ENCODE data around the gene ANGPTL5.

DNA sequence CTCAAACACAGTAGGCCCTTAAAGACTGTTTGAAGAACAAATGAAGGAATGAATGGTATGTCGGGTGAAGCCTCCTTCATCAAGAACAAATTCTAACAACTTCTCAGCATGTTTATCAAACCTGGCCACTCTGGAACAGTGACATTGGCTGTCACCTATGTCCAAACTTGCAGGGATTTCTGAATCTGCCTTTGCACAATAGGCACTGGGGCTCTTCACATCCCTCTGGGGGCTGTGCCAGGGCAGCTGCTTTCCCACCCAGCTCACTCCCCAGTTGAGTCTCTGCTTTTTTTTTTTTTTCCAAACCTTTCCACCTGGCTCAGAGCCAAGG lies 107.2 kb upstream of the SESN3 start:
- PRO-cap, 2 experiments = no peak in any of the 2 experiments

GRCh38 chr11:95680456-95681082 lies 109.0 kb downstream of the FAM76B start:
- PRO-cap, 2 experiments = no peak in any of the 2 experiments

DNA sequence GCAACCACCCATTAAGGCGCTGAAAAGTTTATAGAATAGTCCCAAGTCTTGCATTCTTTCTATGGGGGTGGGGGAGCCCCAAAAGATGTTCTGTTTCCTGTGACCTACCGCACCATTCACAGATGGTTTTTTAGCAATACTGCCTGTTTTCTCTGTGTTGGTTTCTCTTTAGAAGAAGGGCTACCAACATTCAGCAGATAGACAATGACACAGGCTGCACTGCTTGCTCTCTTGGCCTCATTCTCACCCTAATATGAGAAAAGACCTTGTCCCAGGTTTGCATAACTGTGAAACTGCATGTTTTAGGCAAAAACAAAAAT lies 86.5 kb downstream of the FAM76B start:
- PRO-cap, 2 experiments = no peak in any of the 2 experiments

GRCh38 chr11:95785957-95786741 lies 3.4 kb downstream of the FAM76B start:
- PRO-cap, 2 experiments = no peak in any of the 2 experiments

- PRO-cap, 2 experiments = no peak in any of the 2 experiments
These were observed 150.9 kb upstream of the MTMR2 start for GRCh38 chr11:96074662-96075345.

- PRO-cap, 2 experiments = no peak in any of the 2 experiments
These were observed 181.6 kb upstream of the MTMR2 start for GRCh38 chr11:96105432-96105980.

DNA sequence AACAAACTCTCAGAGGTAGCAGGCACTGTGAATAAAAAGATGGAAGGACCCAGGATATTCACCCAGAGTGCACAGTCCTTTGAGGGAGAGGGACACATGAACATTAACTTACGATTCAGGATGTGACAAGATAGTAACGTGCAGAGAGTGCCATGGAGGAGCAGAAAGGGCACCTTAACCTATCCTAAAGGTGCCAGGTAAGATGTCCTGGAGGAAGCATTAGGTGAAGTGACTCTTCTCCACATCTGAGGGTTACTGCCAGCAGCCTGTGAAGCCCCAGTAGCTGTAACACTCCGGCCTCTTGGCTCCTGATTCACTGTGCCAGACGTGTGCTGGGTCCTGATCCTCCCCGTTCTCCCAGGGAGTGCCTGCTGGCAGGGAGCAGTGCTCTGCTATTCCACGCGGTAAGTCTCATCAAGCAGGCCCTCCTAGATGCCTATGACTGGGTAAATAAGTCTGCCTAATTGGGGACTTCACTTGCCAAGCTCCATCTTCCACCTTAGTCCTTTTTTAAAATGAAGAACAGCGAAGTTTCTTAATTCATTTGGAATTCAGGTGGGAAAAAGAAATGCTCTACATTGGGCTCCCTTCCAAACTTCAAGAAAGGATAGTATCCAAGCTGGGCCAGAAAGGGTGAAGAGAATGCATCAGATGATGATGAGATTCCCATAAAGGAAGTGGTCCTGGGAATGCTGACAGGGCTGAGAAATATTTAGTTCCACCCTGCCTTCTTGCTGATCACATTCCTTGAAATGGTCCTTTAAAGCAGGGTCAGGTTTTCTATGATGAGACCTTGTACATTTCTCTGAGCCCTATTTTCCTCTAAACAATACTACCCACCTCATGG lies 188.1 kb downstream of the MAML2 start:
- PRO-cap, 2 experiments = no peak in any of the 2 experiments

DNA sequence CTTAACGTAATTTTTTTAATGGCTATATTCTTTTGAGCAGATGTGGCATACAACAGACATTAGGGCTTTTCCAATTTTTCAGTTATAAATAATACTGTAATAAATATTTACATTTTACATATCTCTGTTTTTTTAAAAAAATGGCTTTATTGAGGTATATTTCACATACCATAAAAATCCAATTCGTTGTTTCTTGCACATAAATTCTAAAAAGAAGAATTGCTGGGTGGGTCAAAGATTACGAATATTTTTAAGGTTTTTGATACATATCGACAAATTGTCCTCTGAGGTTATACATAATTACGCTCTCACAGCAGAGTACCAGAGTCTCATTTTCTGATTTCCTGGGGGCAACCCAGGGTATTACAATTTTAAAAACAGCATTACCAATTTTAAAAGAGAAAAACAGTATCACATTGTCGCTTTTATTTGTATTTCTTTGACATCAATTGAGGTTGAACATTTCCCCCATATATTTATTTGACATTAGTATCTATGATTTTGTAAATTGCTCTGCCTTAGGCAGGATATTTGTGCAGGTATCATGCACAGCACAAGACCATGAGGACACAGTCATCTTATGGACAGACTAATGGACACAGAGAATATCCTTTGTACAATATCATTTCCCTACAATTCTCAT lies 177.5 kb downstream of the MAML2 start:
- PRO-cap, 2 experiments = no peak in any of the 2 experiments

DNA sequence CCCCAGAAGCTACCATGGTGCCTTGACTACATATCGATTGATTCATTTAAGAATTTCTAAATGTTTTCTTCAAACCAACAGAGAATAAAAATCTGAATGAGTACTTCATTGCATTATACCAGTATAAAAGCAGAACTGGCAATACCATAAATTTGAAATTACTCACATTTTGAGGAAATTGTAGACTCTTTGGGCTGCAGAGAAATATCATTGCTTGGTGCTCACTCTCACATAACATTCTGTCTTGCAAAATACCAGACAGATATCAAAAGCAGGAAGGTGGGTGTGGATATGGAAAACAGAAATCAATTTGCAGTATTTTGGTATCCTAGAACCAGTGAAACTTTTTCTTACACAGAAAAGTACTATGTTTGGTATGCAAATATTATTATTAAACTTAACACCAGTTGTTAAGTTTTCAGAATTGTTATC lies 113.4 kb downstream of the MAML2 start:
- PRO-cap, 2 experiments = no peak in any of the 2 experiments

- PRO-cap, 2 experiments = no peak in any of the 2 experiments
These were observed 89.8 kb downstream of the MAML2 start for GRCh38 chr11:96252873-96253928.

- PRO-cap, 2 experiments = no peak in any of the 2 experiments
These were observed 39.1 kb downstream of the MAML2 start for GRCh38 chr11:96303788-96304471.

- PRO-cap, 2 experiments = no peak in any of the 2 experiments
These were observed 943.8 kb downstream of the JRKL start for GRCh38 chr11:97333622-97334005.

- PRO-cap, 2 experiments = no peak in any of the 2 experiments
These were observed 950.8 kb upstream of the CNTN5 start for GRCh38 chr11:98069979-98070243.

- PRO-cap, 2 experiments = no peak in any of the 2 experiments
These were observed 49.2 kb downstream of the CNTN5 start for GRCh38 chr11:99069926-99070305.

DNA sequence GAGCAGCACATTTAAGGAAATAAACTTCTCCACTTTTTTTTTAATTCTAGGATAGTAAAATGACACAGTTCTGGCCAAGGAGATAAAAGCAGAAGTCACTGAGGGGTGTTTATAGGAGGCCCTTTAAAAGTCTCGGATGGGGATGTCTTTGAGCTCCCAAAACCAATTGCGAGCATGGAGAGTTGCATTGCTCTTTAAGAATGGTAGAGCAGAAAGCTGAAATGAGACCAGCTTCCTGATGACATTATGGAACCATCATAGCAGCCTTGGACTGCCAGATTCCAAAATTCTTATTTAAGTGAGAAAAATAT lies 140.6 kb downstream of the CNTN5 start:
- PRO-cap, 2 experiments = no peak in any of the 2 experiments

DNA sequence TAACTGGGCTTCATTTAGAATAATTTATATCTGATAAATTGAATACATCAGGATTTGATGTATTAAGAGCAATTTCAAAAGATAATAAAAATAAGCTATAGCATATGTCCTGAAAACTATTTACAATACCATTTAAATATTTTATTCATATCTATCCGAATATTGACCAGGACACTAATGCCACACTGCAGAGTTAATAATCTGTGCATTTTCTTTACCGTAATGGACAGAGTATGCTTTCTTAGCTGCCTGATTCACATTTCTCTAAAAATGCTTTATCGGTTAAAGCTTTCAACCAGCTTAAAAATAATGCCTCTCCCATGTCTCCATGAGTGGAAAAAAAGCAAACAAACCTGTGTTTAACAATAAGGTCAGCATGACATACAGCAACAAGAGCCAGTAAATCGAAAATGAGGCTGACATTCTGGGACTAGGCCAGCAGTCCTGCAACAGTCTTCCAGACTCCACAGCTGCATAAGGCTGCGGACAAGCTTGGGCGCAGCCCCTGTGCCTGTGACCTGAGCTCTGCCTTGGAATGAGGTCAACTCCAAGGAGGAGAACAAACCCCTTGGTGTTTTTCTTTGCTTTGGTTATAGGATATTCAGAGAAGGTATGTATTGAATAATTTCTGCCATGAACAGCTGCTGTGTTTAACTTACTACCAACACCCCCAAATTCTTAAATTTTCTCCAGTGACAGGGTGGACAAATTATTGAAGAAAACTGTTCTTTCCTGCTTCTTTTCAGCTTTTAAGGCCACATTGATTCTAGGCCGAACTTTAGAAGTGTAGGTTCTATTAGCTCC lies 95.6 kb downstream of the PGR start:
- PRO-cap, 2 experiments = no peak in any of the 2 experiments

- PRO-cap, 2 experiments = no peak in any of the 2 experiments
These were observed 139.0 kb downstream of the TRPC6 start for GRCh38 chr11:101444778-101445313.

- PRO-cap, 2 experiments = no peak in any of the 2 experiments
These were observed at the start of gene ANGPTL5 for GRCh38 chr11:101916314-101916825. ANGPTL5 (minus strand) TSS chr11:101916522.

GRCh38 chr11:102112473-102112947 lies 2.3 kb downstream of the YAP1 start:
- PRO-cap, 2 experiments = no peak in any of the 2 experiments

GRCh38 chr11:102186938-102187849 lies 76.9 kb downstream of the YAP1 start:
- PRO-cap, 2 experiments = no peak in any of the 2 experiments